ENCODE measurements around a stretch of chr19.

DNA sequence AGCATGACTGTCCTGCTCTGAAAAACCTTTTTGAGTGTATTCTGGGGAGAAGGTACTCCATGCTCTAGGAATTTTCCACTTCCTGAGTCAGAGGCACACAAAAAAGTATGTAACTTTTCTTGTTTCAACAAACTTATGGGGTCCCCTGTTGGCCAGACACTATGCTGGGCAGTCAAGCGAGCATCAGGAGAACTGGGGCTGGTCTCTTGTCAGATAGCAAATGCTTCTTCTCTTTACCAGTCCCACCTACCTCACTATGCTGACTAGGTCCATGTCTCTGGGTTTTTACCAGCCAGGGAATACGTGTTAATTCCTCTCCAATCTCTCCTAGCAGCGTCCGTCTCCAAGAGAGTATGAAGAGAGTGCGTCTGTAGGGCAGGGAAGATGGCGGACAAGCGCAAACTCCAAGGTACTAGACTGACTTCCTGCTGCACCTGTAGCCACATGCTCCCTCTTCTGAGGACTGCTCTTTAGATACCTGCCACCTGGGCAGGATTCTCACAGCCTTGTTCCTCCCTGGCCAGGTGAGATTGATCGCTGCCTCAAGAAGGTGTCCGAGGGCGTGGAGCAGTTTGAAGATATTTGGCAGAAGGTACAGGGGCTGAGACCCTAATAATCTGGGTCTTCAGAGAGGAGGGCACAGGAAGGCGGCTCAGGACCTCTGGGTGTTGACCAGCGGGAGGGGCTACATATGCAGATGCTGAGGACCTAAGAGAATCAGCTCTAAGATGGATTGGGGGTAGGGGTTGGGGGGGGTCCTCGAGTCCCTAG, 5.2 kb downstream of the CNOT3 start:
- RRBS, result no CpG with 5 or more reads among the region's 13 CpGs

DNA sequence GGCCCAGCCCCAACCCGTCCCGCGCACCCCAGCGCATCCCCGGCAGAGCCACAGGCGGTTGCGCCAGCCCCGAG, 379 bp downstream of the MBOAT7 start:
- RRBS, result 2% methylated on average over 8 of the region's 8 CpGs

GRCh38 chr19:54190045-54190612, 749 bp upstream of the MBOAT7 start:
- RRBS, result no CpG with 5 or more reads among the region's 57 CpGs

DNA sequence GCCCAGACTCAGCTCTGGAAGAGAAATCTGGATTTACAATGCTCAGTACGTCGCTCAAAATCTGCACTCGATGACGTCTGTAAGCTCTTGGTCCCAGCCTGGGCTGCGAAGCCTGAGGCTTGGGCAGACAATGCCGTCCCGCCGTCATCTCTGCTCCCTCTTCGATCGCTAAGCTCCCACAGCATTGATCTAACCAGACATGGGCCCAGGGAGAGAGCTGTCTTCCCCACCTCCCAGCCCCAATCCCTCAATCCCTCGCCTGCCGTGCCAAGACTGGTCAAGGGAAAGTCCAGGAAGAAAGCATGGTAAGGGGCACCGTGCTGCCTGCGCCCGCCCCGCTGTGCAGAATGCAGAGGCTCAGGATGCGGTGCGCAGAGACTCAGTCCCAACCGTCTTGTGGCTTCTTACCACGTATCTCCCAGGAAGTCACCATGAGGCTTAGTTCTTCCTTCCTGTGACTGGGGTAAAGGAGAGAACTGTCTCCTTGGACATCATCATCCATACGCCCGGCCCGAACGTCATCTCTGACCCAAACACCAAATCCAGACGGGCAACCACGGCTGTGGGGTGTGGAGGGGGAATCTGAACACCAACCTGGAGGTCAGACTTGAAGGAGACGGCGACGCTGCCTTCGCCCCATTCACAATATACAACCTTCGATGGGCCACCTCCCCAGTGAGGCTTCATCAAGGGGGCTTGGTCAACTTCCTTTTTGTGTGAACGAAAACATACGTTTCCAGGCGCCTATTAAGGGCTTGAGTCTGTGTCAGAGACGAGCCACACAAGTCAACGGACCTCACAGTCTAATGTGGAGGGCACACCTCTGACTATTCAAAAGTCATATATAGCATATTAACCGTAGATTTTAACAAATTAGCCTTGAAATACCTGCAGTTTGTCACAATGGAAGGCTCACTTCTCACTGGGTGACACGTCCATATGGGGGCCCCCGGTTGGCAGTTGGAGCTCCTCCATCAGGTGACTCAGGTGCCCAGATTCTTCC, 10.6 kb upstream of the LAIR1 start:
- RRBS, result no CpG with 5 or more reads among the region's 39 CpGs

GRCh38 chr19:54417932-54419126, 3.1 kb downstream of the TTYH1 start:
- RRBS, result no CpG with 5 or more reads among the region's 29 CpGs

- RRBS, result 5% methylated on average over 2 of the region's 40 CpGs
Observed at GRCh38 chr19:54430649-54431721, 15.7 kb downstream of the TTYH1 start.

- RRBS, result no CpG with 5 or more reads among the region's 19 CpGs
Observed at GRCh38 chr19:54434022-54434754, 14.8 kb upstream of the LENG8 start.

DNA sequence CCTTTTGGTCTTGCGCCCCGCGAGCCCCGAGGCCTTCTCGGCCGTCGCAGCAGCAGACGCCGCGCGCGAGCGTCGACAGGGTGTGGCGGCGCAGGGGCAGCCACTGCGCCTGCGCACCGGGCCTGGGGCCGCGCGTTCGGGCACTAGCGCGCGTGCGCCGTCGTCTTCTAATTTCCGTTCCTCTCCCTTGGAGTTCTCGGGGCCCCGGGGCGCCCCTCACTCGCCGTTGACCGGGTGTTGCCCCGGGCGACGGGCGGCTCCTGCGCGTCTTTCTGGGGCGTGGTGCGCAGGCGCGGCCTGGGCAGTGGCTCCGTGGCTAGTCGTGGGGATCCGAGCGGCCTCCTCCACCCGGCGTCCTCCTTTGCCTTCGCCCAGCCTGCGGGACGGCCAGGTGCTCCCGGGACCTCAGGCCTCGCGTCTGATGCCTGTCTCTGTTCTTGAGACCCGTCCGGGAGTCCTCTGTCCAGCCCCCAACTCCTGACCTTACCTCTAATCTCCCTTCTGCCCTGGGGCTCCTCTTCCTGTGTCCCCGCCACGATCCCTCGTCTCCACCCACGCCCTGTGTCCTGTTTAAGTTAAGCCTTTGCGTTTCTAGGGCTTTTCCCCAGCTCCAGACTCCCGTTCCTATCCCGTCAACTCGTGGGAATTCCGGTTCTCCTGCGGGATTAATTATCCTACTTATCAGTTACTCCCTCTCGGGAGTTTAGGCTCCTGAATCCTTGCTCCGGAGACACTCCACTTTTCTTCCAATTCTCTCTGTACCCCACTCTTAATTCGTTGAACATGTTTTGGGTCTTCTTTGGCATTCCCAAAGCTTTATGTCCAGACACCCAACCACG, 574 bp downstream of the LENG8 start:
- RRBS, result 1% methylated on average over 28 of the region's 74 CpGs

- RRBS, result no CpG with 5 or more reads among the region's 34 CpGs
Observed at GRCh38 chr19:54454212-54455200, 5.5 kb downstream of the LENG8 start.

- RRBS, result no CpG with 5 or more reads among the region's 21 CpGs
Observed at GRCh38 chr19:54461387-54462349, 1.9 kb downstream of the LENG9 start.

DNA sequence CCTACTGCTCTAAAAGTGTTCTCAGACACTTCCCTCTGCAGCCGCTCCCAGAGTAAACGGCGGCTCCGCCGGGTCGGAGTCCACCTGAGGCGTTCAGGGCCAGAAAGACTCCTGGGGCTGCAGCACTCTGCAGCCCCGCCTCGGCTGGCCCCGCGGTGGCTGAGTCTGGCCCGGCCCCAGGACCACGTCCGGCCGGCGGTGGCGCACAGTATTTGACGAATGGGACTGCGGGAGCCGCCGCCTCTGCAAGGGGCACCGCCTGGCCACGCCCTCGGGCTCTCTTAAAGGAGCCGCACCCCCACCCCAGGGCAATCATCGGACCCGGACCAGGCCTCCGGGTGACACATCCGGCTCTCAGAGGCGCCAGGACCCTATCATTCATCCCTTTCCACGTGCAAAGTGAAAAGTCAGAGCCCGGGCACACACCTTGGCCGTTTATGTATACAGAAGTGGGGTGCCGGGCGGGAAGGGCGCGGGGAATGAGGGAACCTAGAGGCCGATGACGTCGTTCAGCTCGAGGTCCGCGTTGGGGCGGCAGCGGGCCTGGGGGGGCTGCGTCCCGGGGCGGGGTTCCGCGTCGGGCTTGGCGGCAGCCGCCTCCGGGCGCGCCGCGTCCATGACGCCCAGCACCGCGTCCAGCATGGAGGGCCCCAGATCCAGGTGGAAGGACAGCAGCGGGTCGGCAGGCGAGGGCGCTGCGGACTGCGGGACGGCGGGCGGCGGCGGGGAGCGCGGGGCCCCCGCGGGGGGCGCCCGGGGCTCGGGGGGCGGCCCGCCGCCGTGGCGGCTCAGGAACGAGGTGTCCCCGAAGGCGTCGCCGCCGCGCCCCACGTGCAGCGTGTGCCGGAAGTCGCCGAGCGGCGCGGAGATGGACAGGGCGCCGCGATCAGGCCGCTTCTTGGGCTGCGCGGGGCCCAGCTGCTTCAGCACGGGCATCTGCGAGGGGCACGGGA, 1.3 kb upstream of the LENG9 start:
- RRBS, result 22% methylated on average over 51 of the region's 108 CpGs

DNA sequence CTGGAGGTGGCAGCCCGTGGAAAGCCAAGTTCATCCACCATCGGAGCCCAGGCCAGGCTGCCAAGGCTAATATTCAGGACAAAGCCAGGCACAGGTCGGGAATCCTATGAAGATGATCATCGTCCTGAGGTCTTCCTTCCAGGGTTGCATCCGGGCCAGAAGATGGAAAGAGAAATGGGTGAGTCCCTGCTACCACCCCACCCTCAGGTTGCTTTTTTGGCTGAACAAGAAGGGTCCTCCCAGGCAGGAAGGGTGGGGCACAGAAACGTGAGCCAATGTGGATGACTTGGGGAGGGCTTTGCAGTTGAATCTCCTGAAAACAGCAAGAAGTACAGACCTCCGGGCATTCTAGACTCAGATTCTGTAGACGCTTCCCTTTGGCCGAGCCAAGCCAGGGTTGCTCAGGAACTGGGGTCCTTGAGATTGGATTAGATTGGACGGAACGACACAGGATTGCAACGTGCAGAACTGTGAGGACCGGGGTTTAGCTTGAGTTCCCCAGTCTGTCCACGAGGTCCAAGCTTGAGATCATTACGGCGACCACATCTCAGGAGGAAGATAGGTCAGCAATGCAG, 4.5 kb upstream of the LAIR2 start:
- RRBS, result no CpG with 5 or more reads among the region's 16 CpGs

DNA sequence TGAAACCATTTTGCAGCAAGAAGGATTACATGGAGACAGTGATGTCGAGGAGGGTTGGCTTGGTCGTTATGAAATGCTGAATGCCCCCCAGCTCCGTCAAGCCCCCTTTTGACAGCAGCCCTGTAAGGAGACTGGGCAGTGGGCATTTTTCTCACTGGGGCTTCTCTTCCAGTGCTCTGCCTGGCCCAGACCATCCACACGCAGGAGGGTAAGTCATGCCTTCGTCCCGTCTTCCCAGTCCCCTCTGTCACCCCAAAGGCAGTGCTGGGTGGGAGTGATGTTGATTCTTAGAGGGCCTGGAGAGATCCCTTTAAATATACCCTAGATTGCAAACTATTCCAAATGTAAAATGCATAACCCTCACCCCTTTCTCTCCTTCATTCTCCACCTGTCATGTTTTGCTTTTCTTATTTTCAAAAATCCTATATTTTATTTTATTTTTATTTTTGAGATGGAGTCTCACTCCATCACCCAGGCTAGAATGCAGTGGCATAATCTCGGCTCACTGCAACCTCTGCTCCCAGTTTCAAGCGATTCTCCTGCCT, 969 bp downstream of the LAIR2 start:
- RRBS, result no CpG with 5 or more reads among the region's 8 CpGs

DNA sequence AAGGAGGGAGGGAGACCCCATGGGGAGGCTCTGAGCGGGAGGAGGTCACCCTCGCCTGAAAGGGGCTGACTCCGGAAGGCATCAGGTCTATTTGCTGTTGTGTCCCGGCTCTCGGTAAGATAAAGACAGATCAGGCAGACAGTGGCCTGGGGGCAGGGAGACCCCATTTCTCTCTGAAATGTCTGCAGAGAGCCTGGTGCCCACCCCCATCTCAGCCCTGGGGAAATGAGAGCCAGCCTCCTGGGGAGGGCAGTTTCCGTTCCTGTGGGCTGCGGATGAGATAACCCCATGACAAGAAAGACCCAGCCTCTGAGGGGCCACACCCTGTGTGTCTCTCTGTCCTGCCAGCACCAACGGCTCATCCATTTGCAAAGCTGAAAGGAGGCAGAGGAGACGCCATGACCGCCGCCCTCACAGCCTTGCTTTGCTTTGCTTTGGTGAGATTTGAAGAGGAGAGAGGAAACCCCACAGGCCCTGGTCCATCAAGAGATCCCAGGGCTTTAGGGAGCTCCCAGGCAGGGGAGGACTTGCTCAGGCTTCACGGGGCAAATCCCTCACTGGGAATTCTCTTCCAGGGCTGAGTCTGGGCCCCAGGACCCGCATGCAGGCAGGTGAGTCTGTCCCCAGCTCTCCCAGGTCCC, 28.1 kb upstream of the KIR3DL3 start:
- RRBS, result no CpG with 5 or more reads among the region's 13 CpGs

DNA sequence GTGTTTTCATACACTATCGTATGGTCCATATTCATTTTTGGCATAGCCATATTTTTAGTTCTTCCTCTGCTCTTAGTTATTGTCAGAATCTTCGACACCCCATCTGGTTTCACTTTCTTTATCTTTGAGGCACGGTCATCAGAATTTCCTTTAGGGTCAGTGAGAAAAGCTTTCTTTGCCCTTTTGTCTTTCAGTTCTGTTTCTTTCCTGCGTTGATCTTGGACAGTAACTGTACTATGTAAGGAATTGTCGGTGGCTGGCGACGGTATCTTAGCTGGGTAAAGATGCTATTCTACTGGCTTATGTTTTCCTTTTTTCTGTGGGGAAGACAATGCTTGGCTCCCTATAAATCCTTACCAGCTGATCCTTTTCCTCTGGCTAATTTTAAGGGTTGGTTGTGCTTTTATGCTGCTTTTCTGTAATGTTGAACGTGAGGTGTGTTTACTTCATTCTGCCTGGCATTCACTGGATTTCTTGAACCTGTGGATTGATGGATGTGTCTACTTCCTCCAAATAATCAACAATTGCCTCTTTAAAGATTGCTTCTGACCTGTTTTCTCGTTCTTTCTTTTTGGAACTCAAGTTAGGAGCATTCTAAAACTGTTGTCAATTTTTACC, 10.4 kb upstream of the KIR2DL4 start:
- RRBS, result no CpG with 5 or more reads among the region's 9 CpGs

DNA sequence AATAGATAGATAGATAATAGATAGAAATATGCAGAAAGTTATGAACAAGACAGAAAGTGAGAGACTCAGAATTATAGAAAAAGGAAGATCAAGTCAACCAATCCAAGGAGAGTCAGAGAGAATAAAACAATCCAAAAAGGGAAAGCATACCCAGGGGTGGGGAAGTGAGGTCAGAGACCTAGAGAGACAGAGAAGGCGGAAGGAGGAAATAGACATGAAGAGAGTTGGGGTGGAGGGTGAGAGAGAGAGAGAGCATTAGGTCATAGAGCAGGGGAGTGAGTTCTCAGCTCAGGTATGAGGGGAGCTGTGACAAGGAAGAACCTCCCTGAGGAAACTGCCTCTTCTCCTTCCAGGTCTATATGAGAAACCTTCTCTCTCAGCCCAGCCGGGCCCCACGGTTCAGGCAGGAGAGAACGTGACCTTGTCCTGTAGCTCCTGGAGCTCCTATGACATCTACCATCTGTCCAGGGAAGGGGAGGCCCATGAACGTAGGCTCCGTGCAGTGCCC, 5.1 kb downstream of the KIR3DL2 start:
- RRBS, result no CpG with 5 or more reads among the region's 6 CpGs

DNA sequence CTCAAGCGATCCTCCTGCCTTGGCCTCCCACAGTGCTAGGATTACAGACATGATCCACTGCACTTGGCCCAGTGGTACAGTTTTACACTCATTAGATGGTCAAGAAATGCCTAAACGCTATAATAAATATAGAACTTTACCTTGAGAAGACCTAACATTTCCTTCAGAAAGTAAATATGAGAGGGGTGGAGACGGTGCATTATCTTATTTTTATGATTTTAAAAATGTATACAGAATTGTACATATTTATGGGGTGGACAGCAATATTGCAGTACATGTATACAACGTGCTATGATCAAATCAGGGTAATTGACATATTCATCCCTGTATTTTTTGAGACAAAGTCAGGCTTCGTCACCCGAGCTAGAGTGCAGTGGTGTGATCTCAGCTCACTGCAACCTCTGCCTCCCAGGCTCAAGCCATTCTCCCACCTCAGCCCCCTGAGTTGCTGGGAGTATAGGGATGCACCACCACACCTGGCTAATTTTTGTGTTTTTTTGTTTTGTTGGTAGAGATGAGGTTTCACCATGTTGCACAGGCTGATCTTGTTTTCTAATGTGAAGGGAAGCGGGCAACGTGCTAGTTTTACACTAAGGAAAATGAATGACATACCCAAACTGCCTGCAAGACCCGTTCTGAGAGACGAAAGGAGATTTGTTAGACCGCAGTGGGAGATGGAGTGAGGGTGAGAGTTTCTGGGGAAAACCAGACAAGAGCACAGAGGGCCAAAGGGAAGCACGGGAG, 24.1 kb downstream of the GP6 start:
- RRBS, result no CpG with 5 or more reads among the region's 12 CpGs

- RRBS, result no CpG with 5 or more reads among the region's 23 CpGs
Observed at GRCh38 chr19:55027430-55028470, 10.3 kb downstream of the GP6 start.

GRCh38 chr19:55048120-55049036, 10.3 kb upstream of the GP6 start:
- RRBS, result 93% methylated on average over 2 of the region's 35 CpGs

DNA sequence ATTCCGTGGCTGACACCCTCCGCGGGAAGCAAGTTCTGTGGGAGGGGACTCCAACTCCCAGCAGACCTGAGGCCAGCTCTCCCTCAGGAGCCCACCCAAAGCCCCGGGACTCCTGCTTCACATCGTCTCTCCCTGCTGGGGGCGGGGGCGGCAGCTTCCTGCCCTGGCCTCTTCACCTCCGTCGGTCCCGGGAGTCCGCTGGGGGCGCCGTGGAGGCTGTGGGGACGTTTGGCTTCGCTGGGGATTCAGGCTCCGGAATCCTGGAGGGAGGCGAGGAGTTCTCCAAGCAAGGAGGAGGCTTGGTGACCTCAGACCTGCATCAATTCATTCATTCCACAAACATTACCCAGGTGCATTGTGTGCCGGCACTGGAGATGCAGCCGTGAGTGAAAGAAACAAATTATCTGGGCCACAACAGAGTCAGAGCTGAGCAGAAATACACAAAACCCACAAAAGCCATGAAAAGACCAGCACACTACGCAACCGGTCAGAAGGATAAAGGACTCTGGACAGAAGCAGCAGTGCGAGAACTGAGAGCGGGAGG, 18.9 kb downstream of the EPS8L1 start:
- RRBS, result 93% methylated on average over 13 of the region's 23 CpGs

Data from mononuclear cell (primary cell).